M059J (cell line): ENCODE results near the genes GBP5, GBP6 and LRRC8C.

DNA sequence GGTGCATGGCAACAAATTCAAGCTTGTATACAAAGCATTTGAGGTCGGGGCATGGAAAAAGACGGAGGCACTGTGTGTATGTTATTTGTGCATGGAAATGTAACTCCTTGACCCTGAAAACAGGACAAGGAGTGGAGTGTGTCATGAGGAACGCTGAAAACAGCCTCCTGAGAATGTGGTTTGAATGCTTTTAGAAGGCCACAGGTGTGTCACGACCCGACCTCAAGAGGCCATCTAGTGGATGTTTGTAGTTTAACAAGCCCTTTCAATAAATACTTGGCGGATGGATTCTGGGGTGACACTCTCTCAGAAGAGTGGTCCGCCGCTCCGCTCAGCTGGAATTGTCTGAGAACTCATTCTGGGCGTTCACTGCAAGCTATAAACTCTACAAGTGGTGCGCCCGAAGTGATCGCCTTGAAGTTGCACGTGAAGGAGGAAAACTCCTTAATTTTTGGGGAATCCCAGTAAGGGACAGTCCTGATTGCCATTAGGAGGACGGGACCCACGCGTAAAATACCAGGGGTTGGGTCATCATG, 33.4 kb downstream of the CLCA1 start:
- RAMPAGE, long total RNA = no peak

GRCh38 chr1:86503832-86504043, 35.0 kb downstream of the CLCA1 start:
- RAMPAGE, long total RNA = no peak

DNA sequence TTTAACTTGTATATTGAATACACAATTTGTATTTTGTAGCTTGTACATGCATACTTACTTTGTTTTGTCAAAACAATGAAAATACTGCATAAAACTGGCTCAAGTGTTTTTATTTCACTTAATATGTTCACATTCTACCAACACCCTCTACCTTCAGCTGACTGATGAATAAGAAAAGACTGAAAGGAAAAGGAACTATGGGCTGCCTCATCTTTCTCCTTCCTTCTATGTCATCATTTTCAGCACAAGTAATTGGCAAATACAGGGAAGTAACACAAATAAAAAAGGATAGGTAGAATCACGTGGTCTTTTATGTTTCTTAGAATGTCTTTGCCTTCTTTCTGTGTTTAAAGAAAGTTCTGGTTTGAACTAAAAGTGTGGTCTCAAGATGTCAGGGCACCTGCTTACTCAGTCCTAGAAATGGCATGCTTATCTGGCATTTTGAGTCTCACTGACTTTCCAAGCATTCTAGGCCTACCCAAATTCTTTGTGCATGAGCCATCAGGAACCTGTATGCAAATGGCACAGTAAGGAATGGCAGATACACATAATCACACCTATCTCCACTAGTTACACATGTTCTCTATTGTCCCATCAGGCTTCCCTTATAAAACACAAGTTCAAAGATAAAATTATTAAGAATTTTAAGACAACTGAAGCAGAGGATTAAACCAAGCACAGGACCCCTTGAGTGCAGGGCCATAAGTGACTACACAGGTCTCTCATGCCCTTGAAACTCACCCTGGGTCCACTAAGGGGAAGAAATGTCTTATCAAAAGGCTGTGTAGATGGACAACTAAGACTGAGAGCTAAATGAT, 29.6 kb upstream of the CLCA4 start:
- RAMPAGE, long total RNA = no peak

GRCh38 chr1:86703954-86704342, 428 bp upstream of the SH3GLB1 start:
- RAMPAGE, long total RNA = no peak

DNA sequence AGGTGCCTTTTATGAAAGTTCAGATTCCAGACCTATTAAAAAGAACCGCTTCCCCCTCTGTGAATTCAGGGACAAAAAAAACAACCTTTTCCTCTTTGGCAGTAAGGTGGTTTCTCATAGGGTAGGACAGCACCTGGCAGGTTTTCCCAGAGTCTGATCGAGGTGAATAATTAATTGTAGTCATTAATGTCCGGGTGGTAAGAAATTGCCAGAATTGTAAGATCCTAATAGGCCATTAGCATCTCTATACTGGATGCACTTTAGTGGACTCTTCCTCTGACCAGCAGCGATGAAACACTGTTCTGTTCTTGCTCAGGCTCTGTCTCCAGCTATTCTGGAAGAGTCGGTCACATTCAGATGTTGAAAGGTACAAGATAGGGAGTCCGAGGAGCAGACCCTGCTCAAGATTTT, 70.4 kb downstream of the SH3GLB1 start:
- RAMPAGE, long total RNA = no peak

GRCh38 chr1:86852683-86853034, 61.3 kb downstream of the SELENOF start:
- RAMPAGE, long total RNA = no peak

- RAMPAGE, long total RNA = no peak
Observed at GRCh38 chr1:87151827-87152608, 176.7 kb upstream of the LMO4 start.

DNA sequence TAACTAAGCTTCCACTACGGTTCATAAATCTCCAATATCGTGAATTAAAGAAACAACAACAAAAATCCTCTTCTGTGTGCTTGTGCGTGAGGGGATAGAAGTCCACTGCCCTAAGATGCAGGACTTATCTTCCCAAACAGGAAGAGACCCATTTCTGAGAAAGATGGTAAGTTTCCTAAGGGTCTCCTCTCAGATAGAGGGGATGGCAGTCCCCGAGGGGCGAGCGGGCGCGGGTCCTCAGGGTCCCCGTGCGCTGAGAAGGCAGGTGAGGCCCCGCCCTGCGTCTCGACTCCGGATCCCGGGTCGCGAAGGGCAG, 815 bp upstream of the LMO4 start:
- RAMPAGE, long total RNA = no peak

DNA sequence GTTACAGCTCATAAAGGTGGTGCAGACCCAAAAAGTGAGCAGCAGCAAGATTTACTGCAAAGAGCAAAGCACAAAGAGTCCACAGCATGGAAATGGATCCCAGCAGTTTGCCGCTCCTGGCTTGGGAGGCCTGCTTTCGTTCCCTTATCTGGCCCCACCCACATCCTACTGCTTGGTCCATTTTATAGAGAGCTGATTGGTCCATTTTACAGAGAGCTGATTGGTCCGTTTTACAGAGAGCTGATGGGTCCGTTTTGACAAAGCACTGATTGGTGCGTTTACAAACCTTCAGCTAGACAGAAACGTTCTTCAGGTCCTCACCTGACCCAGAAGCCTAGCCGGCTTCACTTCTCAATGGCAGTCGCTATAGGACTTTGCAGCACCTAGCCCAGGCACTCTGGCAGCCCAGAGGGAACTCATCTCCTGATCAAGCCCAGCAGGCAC, 200.1 kb downstream of the LMO4 start:
- RAMPAGE, long total RNA = no peak

DNA sequence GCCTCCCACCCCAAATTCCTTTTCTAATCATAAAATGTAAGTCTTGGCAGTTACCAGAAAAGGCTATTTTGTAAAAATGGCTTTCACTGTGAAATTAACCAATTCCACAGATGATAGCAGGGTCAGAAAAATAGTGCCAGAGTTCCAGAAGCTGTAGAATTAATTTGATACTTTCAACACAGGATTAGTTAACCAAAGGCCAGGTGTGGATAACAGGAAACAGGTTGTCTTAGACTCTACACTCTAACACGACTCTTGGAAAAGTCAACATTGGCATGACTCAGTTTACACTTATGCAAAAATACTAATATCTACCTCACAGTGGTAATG, 1.0 kb downstream of the GTF2B start:
- RAMPAGE, long total RNA = no peak

DNA sequence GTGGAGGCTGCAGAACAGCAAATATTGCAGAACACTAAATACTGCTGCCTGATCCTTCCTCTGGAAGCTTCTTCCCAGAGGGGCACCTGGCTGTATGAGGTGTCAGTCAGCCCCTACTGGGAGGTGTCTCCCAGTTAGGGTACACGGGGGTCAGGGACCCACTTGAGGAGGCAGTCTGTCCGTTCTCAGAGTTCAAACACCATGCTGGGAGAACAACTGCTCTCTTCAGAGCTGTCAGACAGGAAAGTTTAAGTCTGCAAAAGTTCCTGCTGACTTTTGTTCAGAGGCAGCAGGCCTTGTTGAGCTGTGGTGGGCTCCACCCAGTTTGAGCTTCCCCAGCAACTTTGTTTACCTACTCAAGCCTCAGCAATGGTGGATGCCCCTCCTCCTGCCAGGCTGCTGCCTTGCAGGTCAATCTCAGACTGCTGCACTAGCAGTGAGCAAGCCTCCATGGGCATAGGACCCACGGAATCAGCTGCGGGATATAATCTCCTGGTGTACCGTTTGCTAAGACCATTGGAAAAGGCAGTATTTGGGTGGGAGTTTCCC, 11.3 kb upstream of the GBP3 start:
- RAMPAGE, long total RNA = no peak

GRCh38 chr1:89049831-89050726, 14.9 kb downstream of the GBP1 start:
- RAMPAGE, long total RNA = no peak

GRCh38 chr1:89068696-89069401, 3.8 kb upstream of the GBP1 start:
- RAMPAGE, long total RNA = no peak

DNA sequence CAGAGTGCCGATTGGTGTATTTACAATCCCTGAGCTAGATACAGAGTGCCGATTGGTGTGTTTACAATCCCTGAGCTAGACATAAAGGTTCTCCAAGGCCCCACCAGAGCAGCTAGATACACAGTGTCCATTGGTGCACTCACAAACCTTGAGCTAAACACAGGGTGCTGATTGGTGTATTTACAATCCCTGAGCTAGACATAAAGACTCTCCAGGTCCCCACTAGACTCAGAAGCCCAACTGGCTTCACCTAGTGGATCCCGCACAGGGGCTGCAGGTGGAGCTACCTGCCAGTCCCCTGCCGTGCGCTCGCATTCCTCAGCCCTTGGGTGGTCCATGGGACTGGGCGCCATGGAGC, 1.8 kb upstream of the GBP2 start:
- RAMPAGE, long total RNA = no peak

DNA sequence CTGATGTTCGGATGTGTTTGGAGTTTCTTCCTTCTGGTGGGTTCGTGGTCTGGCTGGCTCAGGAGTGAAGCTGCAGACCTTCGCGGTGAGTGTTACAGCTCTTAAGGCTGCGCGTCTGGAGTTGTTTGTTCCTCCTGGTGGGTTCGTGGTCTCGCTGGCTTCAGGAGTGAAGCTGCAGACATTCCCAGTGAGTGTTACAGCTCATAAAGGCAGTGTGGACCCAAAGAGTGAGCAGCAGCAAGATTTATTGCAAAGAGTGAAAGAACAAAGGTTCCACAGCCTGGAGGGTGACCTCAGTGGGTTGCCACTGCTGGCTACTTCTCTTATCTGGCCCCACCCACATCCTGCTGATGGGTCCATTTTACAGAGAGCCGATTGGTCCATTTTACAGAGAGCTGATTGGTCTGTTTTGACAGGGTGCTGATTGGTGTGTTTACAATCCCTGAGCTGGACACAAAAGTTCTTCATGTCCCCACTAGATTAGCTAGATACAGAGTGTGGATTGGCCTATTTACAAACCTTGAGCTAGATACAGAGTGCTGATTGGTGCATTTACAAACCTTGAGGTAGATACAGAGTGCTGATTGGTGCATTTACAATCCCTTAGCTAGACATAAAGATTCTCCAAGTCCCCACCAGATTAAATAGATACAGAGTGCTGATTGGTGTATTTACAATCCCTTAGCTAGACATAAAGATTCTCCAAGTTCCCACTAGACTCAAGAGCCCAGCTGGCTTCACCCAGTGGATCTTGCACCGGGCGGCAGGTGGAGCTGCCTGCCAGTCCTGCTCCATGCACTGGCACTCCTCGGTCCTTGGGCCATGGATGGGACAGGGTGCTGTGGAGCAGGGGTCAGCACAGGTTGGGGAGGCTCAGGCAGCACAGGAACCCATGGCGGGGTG, at the start of gene GBP5:
GBP5 (minus strand) TSS at position 298 of the 903 bp plus-strand sequence.
- RAMPAGE, long total RNA = start-site peak on the minus strand centred at position 286 of the sequence, 19 bp wide, 10 and 12 reads in 2 replicates

DNA sequence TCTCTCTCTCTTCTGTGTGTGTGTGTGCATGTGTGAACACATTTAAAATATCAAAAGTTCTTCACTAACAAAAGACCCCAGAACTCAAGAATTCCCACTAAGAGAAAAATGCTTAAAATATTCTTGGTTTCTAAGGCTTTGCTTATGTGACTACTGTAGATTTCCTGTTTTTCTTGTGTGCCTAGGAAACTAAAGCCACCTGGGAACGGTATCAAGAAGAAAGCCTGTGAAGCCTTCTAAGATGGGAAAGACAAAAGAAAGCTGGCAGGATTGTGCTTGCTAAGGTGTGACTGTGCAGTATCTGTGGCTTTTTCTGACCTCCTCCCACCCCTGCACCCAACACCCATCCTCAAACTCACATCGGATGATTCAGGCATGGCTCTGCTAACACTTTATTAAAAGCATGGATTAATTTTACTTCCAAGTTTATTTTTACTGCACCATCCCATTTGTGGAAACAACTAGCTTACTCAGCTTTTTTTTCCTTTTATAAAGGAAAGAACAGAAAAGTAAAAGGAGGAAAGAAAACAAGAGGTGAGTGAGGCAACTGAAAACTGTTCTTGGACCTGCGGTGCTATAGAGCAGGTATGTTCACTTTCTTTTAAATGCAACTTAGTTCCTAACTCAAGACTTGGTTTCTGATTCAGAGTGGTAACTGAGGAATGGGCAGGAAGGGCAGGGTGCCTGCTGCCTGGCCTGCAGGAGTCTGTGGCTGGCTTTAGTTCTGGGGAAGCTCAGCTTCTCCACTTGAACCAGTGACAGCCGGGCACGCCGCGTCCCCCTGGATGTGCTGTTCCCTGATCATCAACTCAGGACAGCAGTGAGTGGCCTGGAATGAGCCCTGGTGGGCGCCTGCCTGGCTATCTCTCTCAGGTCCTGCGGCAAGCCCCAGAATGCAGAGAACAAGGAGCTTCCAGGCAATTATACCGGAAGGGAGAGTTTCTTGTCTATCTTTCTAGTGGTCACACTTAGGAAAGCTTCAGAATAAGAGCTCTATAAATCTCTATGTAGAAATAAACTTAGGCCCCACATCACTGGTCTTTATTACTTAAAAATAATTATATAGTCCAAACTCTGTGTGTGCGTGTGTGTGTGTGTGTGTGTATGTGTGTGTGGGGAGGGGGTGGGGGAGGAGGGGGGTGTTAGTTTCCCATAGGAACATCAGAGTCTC, at the start of gene GBP6:
GBP6 (plus strand) TSS at position 517 of the 1,171 bp plus-strand sequence.
- RAMPAGE, long total RNA = no peak

DNA sequence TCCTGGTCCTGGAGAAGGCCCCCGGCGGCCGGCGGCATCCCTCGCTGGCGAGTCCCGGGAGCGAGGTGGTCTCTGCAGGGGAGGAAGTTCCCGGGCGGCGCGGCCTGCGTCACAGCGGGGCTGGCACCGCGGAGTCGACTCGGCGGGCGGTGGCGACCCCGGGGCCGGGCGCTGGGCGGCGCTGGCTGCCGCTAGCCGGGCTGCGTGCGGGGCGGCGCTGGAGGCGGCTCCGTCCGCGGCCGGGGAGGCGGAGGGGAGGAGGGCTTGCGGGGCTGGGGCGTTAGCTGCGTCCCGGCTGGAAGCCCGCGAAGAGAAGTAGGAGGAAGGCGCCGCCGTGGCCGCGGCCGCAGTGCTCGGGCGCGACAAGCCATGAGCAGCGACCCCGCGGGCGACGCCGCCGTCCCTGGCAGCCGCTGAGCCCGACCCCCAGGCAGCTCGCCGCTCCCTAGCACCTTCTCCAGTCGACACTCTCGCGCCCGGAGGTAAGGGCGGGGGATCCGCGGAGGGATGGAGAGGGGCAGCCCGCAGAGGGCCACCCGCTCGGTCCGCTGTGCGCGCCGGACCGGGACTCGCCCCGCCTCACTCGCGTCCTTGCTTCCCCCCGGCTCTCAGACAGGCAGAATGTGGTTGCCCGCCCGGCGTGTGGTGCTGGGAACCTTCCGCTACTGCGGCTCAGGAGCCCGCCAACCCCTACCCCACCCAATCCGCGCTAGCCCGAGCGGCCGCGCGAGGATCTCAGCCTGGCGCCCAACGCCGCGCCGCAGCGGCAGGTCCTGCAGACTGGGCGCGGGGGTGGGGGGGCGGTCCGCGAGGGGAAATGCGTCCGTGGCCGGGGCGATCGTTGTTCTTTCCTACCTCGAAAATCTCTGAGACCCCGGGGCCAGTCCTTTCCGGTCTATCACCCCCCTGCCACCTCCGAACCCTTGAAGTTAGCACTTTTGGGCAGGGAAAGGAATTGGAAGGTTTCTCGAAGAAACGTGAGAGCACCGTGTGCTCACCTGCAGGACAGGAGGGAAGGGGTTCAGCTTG, at the start of gene LRRC8C:
LRRC8C (plus strand) TSS at position 280 of the 1,029 bp plus-strand sequence.
- RAMPAGE, long total RNA = no peak

DNA sequence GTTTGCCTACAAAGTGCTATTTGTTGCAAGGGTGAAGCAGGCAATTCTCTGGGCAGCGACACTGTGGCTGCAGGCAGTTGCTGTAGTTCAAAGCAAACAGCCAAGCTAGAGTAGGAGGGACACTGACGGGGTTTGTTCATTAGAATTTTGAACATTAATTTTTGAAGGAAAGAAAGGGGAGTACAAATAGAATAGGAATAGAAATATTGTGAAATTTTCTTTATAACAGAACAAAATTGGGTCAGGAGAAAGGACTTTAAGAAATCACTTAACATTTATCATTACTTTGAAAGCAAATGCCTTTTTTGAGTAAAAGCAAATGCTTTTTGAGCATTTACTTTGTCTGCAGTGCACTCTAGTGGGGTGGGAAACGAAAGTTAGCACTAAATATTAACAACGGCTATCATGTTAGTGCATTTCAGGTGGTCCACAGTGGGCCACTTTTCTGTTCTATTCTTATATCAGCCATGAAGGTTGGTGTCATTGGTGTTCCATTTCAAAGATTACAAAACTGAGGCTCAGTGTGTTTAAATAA, 13.2 kb downstream of the LRRC8D start:
- RAMPAGE, long total RNA = no peak

DNA sequence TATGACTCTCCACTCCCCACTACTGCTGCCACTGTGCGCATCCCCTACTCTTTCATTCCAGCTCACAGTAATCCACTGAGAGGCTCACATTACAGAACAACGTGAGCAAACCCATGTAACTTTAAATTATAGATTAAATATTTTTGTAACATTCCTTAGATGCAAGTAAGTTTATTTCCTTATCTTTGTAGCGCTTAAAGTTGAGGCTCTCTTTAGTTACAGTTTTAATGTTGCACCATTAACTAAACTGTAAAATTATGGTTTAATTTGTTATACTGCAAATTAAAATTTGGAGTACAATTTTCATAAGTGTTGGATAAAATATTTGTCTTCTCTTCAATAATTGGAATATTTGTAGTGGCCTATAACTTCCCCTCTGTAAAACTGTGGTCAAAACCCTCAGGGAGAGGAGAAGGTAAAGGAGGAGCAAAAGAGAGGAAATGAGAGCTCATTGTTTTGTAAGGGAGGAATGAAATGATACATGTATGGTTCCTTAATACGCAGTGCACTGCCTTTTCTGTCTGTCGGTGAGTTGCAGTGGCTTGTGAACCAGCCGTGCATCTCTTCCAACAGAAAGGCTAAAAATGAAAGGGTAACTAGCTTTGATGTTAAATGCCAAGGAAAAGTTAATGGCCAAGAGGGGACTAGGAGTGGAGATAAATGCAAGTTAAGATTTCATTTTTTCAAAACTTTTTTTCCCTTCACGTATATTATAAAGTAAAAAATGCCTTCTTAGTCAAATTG, 26.3 kb downstream of the LRRC8D start:
- RAMPAGE, long total RNA = no peak

DNA sequence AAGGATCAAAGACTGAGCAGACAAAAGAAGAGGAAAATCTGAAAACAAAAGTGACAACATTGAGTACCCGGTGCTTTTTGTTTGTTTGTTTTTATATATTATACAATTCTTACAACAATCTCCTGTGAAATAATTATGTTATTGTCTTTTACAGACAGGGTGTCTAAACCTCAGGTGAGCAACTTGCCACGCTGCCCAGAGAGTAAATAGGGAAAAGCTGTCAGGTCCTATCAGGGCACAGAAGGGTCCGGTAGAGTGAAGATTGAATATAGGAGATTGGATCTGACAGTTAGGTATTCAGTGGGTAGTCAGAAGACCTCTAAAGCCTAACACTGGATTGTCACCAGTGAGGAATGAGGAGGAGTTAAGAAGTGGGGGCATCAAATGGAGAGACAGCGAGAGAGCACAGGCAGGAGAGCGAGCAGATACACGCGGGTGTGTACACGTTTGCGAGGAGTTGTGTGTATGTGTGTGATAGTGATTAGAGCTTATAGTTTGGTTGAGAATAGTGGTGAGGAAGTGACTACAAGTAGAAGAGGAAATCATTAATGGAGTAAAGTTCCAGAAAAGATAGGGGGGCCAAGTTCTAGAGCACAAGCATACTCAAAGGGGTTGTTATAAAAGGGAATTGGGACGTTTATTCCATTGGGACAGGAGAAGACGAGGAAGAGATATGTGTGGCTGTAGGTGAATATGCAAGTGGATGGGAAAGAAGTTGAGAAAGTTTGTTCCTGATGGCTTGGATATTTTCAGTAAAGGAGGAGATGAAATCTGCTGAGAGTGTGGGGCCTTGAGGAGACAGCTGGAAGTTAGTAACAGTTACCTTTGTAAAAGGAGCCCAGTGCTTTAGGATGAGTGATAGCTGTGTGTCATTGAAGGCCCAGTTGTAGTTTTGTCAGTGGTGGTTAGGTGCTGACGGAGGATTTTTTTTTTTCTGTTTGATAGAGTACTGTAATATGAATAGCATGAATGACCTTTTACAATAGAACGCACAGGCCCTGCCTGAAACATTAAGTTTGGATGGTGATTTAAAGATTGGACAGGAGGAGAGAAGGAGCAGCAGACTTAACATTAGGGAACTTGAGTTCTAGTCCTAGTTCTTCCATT, 33.0 kb downstream of the LRRC8D start:
- RAMPAGE, long total RNA = no peak